ENCODE data around the genes NCAM2 and APP.

- RRBS = no CpG with 5 or more reads among the region's 7 CpGs
Measured at GRCh38 chr21:16533617-16534189, 803.9 kb downstream of the USP25 start.

DNA sequence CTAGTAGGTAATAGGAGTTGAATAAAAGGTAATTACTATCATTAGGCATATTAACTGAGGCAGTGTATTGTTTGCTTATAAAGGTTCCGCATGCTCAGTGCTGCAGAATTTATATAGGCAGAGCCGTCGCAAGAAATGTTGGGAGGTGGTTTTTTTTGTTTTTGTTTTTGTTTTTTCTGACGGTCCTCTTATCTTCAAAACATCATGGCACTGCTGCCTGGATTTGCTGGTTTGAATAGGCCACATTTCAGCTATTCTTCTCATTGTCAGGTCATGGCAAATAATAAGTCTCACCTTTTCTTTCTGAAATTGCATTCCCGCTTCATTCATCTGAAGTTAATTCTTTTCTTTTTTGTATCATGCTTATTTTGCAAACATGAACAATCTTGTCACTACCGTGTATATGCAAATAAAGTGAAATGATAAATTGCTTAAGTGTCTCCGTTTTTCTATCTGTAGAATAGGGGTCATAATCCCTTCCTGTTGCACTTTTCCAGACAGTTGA is 822.0 kb downstream of the USP25 start:
- RRBS = no CpG with 5 or more reads among the region's 7 CpGs

- RRBS = no CpG with 5 or more reads among the region's 3 CpGs
Measured at GRCh38 chr21:16579742-16579941, 849.9 kb downstream of the USP25 start.

DNA sequence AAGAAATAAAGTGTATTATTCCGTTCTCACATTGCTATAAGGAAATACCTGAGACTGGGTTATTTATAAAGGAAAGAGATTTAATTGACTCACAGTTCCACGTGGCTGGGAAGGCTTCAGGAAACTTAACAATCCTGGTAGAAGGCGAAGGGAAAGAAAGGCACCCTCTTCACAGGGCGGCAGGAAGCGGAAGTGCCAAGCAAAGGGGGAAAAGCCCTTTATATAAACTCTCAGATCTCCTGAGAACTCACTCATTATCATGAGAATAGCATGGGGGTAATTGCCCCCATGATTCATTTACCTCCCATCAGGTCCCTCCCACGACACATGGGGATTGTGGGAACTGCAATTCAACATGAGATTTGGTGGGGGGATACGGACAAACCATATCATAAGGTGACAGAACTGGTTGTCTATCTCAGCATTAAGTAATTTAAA is 442.0 kb upstream of the CXADR start:
- RRBS = no CpG with 5 or more reads among the region's 7 CpGs

GRCh38 chr21:17451440-17452063 is 61.3 kb upstream of the CXADR start:
- RRBS = no CpG with 5 or more reads among the region's 4 CpGs

GRCh38 chr21:17613210-17613440 is 424 bp upstream of the BTG3 start:
- RRBS = no CpG with 5 or more reads among the region's 16 CpGs

- RRBS = no CpG with 5 or more reads among the region's 1 CpG
Measured at GRCh38 chr21:17796464-17796943, 22.7 kb downstream of the C21orf91 start.

GRCh38 chr21:17798733-17799246 is 20.4 kb downstream of the C21orf91 start:
- RRBS = no CpG with 5 or more reads among the region's 4 CpGs

GRCh38 chr21:18857509-18858170 is 454.1 kb upstream of the TMPRSS15 start:
- RRBS = no CpG with 5 or more reads among the region's 16 CpGs

DNA sequence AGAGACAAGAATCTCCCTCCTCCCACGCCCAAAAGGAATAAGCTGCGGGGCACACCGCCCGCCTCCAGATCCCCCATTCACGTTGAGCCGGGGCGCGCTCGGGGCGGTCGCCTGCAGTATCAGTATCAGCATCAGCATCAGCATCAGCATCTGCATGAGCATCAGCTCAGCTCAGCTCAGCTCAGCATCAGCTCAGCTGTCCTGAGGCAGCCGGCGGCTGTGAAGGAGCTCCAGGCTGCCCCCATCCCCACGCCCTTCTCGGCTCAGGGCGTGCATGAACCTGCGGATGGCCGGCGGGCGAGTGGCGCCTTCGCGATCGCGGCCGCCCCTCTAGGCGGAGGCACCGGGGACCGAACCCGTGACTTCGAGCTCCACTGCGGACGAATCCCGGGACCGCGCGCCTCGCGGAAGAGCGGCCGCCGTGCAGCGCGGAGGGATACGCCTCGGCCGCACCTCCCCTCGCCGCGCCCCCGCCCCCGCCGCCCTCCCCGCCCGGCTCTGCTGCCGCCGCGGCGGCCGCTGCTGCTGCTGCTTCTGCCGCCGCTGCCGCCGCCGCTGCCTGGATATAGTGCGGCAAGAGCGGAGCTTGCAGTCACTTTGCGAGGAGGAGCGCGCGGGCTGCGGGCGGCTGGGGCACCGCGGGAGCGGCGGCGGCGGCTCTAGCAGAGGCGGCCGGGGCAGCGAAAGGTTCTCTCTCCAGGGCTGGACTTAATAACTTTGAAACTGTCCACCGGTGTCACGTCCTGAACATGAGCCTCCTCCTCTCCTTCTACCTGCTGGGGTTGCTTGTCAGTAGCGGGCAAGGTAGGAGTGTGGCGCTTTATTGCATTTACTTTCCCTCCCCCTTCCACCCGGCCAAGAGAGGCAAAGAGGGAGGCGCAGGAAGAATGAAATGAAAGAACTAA is at the start of gene NCAM2:
Gene NCAM2 (plus strand): TSS at position 595 of the 905 bp plus-strand sequence.
- RRBS = 1% methylated on average over 31 of the region's 88 CpGs

GRCh38 chr21:25687672-25688150 is 47.0 kb downstream of the ATP5PF start:
- RRBS = no CpG with 5 or more reads among the region's 4 CpGs

GRCh38 chr21:25895884-25896353 is 161.1 kb downstream of the GABPA start:
- RRBS = no CpG with 5 or more reads among the region's 5 CpGs

DNA sequence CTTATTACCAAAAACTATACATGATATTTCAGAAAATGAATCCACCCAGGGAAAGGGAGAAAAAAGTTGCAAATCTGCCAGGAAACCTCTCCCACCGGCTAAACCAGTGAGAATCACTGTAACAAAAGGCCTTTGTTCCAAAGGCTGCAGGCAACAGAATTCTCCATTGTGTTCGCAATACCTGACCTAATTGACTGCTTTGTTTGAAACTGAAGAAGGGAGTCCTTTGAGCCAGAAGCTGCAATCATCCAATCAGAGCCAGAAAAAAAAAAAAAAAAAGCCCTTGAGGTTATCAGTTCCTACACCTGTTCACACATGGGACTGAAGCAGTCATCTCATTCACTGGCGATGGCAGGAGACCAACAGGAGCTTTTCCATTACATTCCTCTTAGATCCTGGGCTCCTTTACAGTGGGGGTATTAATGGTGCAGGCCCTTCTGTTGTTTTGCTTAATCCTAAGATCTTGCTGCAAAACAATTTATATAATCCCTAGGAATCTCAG is 172.4 kb downstream of the APP start:
- RRBS = no CpG with 5 or more reads among the region's 3 CpGs

- RRBS = no CpG with 5 or more reads among the region's 7 CpGs
Measured at GRCh38 chr21:26050673-26051254, 119.8 kb downstream of the APP start.

GRCh38 chr21:26089749-26090304 is 80.7 kb downstream of the APP start:
- RRBS = no CpG with 5 or more reads among the region's 8 CpGs

DNA sequence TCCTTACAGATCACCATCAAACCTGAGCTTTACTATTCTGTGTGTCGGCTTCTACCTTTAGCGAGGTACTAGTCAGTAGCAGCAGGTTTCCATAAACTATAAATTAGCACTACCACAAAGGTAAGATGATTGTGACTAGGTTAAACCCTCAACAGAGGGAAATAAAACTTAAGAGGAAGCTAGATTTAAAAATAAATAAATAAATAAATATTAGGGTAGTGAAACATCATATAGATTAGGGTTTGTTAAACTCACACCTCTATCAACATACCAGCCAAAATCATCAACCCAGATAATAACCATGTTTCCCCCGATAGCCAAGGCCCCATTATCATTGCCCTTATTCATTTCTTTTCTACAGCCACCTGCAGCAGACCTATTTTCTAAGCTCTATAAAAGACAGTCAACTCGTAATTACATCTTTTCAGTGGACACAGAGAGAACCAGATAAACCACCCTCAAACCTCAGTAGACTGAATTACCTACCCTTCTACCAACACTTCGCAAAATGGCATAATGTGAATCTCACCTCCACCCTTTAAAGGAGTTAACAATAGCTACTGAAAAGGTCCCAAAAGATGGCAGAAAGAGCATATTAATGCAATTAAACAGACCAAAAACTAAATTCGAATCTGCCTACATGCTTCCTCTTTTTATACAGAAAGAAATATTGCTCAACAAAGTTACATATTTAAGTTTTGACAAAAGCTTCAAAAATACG is 2.5 kb downstream of the APP start:
- RRBS = no CpG with 5 or more reads among the region's 7 CpGs

DNA sequence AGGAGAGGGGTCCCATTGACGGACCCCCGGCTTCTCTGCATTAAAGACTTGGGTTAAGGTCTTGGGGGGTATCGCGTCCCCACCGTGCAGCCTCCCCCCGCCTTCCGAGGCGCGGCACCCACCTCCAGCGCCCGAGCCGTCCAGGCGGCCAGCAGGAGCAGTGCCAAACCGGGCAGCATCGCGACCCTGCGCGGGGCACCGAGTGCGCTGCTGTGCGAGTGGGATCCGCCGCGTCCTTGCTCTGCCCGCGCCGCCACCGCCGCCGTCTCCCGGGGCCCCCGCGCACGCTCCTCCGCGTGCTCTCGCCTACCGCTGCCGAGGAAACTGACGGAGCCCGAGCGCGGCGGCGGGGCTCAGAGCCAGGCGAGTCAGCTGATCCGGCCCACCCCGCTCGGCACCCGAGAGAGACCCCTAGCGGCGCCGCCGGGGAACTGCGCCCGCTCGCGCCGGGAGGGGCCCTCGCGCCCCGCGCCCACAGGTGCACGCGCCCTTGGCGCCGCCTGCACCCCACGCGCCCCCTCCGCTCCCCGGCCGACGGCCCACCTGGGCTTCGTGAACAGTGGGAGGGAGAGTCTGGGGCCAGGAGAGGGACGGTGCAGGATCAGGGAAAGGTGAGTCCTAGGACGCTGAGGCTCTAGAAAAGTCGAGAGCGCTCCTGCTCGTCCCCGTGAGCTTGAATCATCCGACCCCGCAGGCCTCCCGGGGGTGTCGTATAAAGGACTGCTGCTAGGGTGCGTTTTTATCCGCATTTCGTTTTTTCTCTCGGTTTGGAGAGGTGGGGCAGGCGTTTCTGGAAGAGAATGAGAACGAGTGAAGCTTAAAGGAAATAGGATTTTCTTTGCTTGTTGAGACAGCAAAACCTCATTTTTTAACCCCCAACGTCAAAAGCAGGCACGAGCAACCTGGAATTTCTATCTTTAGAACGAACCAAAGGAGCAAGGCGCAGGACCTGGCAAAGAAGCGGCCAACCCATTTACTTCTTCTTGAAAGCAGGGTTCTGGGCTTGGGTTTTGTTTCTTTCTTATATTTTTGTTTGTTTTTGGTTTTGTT is at the start of gene APP:
Gene APP (minus strand): TSS at position 329 of the 1,050 bp plus-strand sequence.
- RRBS = 1% methylated on average over 43 of the region's 95 CpGs

- RRBS = no CpG with 5 or more reads among the region's 1 CpG
Measured at GRCh38 chr21:26555590-26556043, 17.5 kb downstream of the CYYR1 start.

DNA sequence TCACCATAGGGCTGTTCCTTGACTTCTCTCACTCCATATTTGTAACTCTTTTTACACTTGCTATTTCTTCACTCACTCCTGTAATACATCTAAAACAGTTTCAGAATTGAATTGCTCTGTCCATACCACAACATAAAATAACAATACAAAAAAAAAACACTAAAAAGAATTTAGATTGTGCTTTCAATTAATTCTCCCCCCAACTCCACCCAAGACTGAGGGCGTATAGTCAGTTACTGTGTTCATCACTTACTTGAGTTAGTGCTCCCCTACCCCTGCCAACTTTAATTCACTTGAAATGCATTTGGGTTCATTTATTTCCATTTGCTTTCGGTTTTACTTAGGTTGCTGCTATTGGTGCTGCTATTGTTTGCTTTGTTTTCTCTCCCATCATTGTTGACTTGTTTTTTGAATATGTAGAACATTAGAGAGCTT is 10.6 kb upstream of the CYYR1 start:
- RRBS = no CpG with 5 or more reads among the region's 2 CpGs

GRCh38 chr21:26840194-26840706 is 5.0 kb downstream of the ADAMTS1 start:
- RRBS = 97% methylated on average over 2 of the region's 10 CpGs